ENCODE results near the genes TRAPPC1 and ALOX12B.

DNA sequence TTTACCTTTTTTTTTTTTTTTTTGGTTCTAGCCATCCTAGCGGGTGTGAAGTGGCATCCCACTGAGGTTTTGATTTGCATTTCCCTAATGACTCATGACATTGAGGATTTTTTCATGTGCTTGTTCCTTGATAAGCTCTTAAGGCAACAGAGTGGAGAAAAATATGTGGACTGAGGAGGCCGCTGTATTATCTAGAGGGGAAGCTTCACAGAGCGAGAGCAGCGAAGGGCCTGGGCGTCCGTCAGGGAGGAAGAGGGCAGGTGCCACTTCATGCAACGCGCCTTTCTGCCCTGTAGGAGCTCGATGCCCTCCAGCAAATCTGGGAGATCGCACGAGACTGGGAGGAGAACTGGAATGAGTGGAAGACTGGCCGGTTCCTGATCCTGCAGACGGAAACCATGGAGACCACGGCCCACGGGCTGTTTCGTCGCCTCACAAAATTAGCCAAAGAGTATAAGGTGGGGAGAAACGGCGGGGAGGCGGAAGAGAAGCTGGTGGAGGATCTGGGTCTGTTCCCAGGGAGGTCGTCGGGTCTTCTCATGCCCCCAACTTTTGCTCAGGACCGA, 50.1 kb downstream of the DNAH2 start:
- PRO-cap = no peak
- RAMPAGE, long total RNA, 5 experiments = no peak in any of the 5 experiments
- RRBS = no CpG with 5 or more reads among the region's 23 CpGs

DNA sequence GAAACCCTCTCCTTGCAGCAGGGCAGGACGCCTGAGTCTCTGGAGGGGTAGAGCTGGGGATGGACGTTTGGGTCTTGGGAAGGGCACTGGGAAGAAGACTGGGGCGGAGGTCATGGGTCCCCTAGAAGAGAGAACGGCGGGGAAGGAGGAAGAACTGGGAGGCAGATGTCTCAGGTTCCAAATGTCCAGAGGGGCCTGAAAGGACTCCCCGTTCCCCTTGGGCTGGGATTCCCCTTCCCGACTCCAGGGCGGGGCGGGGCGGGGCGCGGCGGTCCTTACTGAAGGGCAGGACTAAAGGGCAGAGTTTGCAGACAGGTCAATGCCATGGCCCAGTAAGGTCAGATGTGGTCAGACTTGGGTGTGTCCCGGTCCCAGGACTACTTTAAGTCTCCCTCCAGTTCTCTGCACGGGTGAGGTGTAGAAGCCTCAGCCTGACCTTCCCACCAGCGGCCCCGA, 396 bp downstream of the KDM6B start:
- PRO-cap = bidirectional peak, plus-strand start at position 310 of the sequence, minus-strand start at position 182 of the sequence
- RAMPAGE, long total RNA, 5 experiments = no peak in any of the 5 experiments
- RRBS = no CpG with 5 or more reads among the region's 17 CpGs

DNA sequence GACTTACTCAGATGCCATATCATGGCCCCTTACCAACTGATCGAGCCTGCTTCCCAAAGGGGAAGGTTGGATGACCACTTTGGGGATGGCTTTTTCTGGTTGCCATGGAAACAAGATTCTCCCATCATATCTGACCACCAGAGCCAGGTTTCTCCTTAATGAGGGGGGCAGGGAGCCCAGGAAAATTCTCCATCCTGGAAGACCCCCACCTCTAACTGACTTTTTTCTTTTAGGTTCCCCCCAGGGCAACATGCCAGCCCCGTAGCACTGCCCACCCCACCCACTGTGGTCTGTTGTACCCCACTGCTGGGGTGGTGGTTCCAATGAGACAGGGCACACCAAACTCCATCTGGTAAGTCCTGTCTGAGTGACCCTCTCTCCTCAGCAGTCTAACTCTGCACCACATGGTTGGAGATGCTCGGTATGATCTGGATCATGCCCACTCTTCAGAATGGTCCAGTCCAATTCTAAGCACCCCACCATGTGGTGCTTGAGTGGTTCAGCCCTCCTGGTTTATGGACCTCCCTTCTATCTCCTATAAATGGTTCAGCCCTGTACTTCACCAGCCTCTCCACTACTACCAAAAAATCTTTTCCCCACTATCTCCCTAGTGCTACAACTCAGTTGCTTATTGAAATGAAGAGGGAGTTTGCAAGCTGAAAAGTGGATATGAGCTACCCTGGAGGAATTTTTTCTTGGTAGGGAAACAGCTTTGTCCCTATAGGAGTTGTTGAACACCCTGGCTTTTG, 5.8 kb downstream of the KDM6B start:
- PRO-cap = no peak
- RAMPAGE, long total RNA, 5 experiments = no peak in any of the 5 experiments
- RRBS = no CpG with 5 or more reads among the region's 3 CpGs

DNA sequence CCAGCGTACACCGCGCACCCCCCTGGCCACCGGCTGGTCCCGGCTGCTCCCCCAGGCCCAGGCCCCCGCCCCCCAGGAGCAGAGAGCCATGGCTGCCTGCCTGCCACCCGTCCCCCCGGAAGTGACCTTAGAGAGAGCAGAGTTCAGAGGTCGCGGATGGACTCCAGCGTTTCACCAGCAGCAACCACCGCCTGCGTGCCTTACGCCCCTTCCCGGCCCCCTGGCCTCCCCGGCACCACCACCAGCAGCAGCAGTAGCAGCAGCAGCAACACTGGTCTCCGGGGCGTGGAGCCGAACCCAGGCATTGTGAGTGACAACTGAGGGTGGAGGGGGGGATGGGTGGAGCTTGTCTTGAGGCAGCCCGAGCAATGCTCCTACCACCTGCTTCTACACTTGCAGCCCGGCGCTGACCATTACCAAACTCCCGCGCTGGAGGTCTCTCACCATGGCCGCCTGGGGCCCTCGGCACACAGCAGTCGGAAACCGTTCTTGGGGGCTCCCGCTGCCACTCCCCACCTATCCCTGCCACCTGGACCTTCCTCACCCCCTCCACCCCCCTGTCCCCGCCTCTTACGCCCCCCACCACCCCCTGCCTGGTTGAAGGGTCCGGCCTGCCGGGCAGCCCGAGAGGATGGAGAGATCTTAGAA, 7.6 kb upstream of the TMEM88 start:
- PRO-cap = no peak
- RAMPAGE, long total RNA, 5 experiments = no peak in any of the 5 experiments
- RRBS = 79% methylated on average over 15 of the region's 34 CpGs

DNA sequence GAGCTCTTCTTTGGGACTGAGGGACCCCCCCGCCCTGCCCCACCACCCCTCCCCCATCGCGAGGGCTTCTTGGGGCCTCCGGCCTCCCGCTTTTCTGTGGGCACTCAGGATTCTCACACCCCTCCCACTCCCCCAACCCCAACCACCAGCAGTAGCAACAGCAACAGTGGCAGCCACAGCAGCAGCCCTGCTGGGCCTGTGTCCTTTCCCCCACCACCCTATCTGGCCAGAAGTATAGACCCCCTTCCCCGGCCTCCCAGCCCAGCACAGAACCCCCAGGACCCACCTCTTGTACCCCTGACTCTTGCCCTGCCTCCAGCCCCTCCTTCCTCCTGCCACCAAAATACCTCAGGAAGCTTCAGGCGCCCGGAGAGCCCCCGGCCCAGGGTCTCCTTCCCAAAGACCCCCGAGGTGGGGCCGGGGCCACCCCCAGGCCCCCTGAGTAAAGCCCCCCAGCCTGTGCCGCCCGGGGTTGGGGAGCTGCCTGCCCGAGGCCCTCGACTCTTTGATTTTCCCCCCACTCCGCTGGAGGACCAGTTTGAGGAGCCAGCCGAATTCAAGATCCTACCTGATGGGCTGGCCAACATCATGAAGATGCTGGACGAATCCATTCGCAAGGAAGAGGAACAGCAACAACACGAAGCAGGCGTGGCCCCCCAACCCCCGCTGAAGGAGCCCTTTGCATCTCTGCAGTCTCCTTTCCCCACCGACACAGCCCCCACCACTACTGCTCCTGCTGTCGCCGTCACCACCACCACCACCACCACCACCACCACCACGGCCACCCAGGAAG, 6.9 kb upstream of the TMEM88 start:
- PRO-cap = no peak
- RAMPAGE, long total RNA, 5 experiments = start-site peak on the plus strand in 2 of 5 experiments, centred at positions 473 to 555 of the sequence, 13 to 21 reads per replicate
- RRBS = 87% methylated on average over 7 of the region's 26 CpGs

DNA sequence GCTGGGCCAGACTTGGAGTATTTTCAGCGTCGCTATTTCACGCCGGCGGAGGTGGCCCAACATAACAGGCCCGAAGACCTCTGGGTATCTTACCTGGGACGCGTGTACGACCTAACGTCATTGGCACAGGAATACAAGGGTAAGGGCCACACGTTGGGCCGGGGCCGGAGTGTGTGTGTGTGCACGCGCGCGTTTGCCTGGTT, 254 bp downstream of the CYB5D1 start:
- PRO-cap = no peak
- RAMPAGE, long total RNA, 5 experiments = start-site peak on the plus strand in 1 of 5 experiments, centred at position 107 of the sequence, 17 reads per replicate
- RRBS = 2% methylated on average over 8 of the region's 17 CpGs

- PRO-cap = no peak
- RAMPAGE, long total RNA, 5 experiments = start-site peak on the minus strand in 1 of 5 experiments, at chr17:7877014-7877308 at its widest, 19 reads per replicate
- RRBS = no CpG with 5 or more reads among the region's 2 CpGs
Measured at GRCh38 chr17:7877071-7877538, 11.5 kb upstream of the CHD3 start.

DNA sequence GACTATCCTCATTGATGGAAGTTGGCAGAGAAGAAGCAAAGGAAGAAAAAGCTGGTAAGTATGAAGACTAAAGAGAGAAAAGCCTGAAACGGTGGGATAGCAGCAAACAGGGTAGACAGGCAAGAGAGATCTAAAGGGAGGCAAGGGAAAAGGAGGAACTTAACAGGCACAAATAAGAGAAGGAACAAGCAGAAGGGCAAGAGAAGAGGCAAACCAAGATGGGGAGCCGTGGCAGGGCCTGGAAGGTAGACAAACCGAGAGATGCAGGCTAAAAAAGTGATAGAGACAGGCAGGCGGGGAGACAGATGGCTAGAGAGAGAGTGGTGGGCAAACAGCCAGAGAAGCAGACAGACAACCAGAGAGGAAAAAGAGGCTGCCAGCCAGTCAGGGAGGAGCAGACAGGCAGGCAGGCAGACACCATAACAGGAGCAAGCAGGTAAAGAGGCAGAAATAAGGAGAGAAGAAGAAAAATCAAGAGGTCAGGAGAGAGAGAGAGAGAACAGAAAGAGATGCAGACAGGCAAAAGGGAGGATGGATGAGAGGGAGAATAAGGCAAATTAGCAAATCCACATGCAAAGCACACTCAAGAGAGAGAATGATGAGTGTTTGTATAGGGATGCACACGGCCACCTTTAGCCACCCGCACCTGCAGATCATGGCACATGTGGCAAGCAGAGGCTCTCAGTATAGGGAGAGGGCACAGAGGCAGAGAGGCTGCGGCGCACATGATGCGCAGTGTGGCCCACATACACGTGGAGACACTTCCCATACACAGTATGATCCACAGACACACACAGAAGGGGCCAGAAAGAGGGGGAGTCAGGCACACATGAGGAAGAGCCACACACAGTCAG, 6.8 kb upstream of the CHD3 start:
- PRO-cap = no peak
- RAMPAGE, long total RNA, 5 experiments = no peak in any of the 5 experiments
- RRBS = no CpG with 5 or more reads among the region's 10 CpGs

GRCh38 chr17:7905823-7906457, 10.1 kb downstream of the RNF227 start:
- PRO-cap = no peak
- RAMPAGE, long total RNA, 5 experiments = start-site peak on the plus strand in 4 of 5 experiments, at chr17:7906063-7906136 at its widest, 9 to 9,216 reads per replicate
- RRBS = no CpG with 5 or more reads among the region's 11 CpGs

DNA sequence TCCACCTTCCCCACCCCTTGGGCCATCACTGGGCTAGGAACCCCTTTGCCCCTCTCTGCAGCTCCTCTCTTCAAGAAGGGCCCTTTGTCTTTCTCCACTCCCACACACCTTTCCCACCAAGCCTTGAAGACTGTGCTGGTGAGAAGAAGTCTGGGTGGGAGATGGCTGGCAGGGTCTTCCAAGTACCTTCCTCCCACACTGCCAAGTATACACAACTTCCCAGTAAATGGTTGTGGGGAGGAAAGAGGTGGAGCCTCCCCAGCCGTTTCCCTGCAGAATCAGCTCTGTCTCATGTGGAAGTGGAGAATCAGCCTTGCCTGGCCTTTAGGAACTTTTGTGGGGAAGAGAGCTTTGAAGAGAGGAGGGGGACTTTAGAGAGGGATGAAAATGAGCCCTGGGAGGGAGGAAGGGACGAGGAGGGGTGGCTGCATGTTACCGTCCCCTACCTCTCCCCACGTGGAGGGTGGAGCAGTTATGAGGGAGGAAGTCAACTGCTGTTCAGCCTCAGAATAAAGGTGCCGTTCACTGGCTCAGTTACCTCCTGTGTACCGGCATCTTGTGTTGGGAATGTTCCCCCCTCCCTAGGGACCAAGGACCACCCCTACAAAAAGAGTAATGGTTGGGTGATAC, 4.3 kb downstream of the RNF227 start:
- PRO-cap = no peak
- RAMPAGE, long total RNA, 5 experiments = no peak in any of the 5 experiments
- RRBS = no CpG with 5 or more reads among the region's 6 CpGs

GRCh38 chr17:7931561-7932462, at the start of gene TRAPPC1:
TRAPPC1 (minus strand) TSS chr17:7931946.
- PRO-cap = bidirectional peak, plus-strand start at chr17:7932187, minus-strand start at chr17:7931946
- RAMPAGE, long total RNA, 5 experiments = start-site peak on the plus strand in 3 of 5 experiments, at chr17:7932111-7932248 at its widest, 27 to 143 reads per replicate; start-site peak on the minus strand in 5 of 5 experiments, at chr17:7931912-7931984 at its widest, 26 to 476 reads per replicate
- RRBS = 4% methylated on average over 14 of the region's 60 CpGs

DNA sequence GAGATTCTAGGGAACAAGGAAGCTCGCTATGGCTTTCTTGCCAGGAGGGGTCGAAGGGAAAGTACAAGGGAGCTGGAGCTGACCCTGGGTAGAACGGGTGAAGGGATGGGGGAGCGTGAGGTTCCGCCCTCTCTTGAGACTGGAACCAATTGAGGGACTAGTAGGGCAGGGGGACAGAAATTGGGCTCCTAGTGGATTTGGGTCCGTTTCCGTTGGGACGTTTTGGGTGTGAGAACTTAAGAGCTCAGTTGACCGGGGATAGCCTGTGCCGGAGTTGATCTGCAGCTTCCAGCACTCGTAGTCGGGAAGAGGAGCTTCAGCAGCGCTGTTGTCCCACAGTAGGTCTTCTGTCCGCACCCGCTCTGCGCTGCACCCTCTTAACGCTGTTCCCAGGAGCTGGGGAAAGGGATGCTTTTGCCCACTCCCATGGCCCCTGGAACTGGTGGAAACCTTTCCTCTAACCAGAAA, 491 bp downstream of the CNTROB start:
- PRO-cap = bidirectional peak, plus-strand start at position 338 of the sequence, minus-strand start at position 303 of the sequence
- RAMPAGE, long total RNA, 5 experiments = no peak in any of the 5 experiments
- RRBS = no CpG with 5 or more reads among the region's 17 CpGs

GRCh38 chr17:8073535-8074691, 13.6 kb downstream of the ALOX12B start:
- PRO-cap = no peak
- RAMPAGE, long total RNA, 5 experiments = no peak in any of the 5 experiments
- RRBS = 2% methylated on average over 9 of the region's 30 CpGs

DNA sequence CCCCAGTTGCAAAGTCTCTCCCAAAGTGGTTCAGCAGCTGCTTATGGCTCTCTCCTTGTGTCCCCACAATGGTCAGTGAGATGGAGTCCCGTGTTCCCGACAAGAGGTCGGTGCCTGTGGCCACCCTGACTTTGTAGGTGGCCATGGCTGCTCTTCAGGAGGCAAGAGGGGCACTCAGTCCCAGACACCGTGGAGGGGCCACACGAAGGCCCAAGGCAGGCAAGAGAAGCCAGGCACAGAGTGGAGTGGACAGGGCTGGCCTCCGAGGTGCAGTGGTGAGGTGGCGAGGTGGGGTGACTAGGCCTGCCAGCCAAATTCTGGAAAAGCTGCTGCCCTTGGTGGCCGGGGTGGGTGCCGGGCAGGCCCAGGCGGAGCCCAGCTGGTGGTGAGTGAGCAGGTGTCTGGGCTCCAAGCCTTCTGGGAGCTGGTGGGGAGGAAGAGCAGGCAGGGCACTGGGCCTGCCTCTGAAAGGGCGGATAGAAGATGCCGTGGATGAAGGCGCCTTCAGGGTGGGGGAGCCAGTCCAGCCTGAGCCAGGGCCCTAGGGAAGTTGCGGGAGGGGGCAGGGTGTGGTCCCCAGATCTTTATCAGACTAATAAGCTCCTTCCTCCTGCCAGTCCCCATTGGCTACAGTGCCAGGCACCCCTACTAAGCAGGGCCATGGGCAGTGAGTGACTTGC, at the start of gene ALOX12B:
Gene ALOX12B (minus strand): TSS at position 419 of the 680 bp plus-strand sequence.
- PRO-cap = no peak
- RAMPAGE, long total RNA, 5 experiments = no peak in any of the 5 experiments
- RRBS = no CpG with 5 or more reads among the region's 14 CpGs

DNA sequence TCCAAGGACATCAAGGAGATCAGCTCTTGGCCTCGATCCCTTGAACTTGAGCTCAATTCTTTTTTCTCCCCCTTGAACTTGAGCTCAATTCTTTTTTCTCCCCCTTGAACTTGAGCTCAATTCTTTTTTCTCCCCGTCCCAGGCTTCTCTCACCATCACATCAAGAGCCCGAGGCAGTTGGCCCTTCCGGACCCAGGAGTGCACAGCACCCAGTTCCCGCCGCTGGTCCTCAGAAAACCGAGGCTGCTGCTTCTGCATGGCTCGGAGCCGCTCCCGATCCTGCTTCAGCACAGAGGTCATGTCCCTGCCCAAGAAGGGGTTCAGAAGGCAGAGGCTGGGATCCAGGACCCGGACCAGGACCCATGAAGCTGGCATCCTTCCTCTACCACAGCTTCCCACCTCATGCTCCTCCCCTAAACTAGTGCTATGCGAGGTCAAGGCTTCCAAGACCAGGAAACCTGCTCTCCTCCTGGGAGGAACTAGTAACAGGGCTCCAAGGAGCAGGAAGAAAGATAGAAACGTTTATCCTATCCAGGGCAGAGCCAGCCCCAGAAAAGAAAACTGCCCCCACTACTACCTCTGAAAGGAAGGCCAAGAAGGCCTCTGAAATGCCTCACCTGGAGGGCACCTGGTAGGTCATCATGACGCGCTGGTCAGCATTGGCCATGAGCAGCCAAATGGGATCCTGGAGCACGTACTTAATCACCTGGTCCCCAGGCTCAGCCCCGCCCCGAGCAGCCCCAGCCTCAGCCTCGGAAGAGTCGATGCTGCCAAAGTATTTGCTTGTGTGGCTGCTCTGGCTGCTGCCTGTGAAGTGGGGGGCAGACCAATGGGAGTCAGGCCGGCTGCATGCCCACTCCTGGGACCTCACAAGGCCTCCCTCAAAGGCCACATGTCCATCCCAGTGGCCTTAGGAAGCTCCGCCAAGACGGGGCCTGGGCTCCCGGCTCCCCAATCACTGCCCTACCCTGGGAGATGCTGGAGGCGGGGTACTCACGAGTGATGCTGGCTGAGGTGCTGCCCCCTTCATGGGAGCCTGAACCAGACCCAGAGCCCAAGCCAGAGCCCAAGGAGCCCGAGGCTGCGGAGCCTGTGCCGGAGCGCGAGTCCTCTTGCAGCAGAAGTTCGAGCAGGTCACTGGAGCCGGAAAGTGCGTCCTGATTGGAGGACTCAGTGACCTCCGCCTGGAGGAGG, 10.2 kb downstream of the PER1 start:
- PRO-cap = no peak
- RAMPAGE, long total RNA, 5 experiments = start-site peak on the minus strand in 2 of 5 experiments, centred at positions 179 to 993 of the sequence, 9 to 79 reads per replicate
- RRBS = 96% methylated on average over 8 of the region's 35 CpGs

DNA sequence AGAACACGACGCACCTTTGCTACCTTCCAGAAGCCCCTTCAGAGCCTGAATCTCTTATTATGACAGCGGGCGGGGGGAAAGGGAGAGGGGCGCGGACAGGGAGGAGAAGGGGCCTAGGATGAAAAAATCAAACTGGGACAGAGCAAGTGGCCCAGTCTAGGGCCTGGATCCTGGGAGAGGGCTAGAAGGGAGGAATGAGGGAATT, 2.5 kb upstream of the PER1 start:
- PRO-cap = bidirectional peak, plus-strand start at position 154 of the sequence, minus-strand start at position 109 of the sequence
- RAMPAGE, long total RNA, 5 experiments = no peak in any of the 5 experiments
- RRBS = no CpG with 5 or more reads among the region's 6 CpGs

DNA sequence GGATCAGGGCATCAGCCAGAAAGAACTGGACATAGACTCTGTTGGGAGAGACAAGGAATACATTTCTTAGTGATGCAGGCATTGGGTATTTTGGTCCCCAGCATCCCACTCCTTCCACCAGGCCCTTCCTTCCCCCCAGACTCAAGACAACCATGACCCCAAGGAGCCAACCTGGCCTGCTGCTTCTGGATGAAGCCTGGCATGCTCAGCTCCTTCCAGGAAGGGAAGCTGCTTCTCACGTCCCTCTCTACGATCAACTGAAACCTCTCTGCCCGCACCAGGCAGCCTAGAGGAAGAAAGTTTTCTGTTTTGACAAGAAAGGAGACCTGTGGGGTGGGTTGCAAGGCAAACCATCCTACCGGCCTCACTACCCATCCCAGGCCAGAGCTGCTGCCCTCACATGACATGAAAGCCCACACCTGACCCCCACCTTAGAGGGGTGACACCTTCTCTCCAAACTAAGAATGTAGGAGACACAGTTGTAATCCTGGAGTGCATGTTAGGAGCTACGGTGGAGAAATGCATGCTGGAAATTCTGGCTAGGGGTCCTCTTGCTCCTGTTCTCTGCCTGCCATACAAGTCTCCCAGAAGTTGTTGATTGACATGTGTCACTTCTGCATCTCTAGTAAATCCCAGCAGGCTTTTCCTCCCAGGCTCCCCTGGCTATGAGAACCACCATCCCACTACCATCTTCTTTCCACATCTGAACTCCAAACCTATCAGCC, 15.5 kb downstream of the CTC1 start:
- PRO-cap = no peak
- RAMPAGE, long total RNA, 5 experiments = start-site peak on the minus strand in 2 of 5 experiments, centred at positions 233 to 427 of the sequence, 6 to 19 reads per replicate
- RRBS = no CpG with 5 or more reads among the region's 5 CpGs

- PRO-cap = no peak
- RAMPAGE, long total RNA, 5 experiments = no peak in any of the 5 experiments
- RRBS = 54% methylated on average over 5 of the region's 30 CpGs
Measured at GRCh38 chr17:8311121-8311905, 1.3 kb downstream of the ARHGEF15 start.

- PRO-cap = no peak
- RAMPAGE, long total RNA, 5 experiments = no peak in any of the 5 experiments
- RRBS = no CpG with 5 or more reads among the region's 5 CpGs
Measured at GRCh38 chr17:8359694-8360195, 16.8 kb downstream of the KRBA2 start.

DNA sequence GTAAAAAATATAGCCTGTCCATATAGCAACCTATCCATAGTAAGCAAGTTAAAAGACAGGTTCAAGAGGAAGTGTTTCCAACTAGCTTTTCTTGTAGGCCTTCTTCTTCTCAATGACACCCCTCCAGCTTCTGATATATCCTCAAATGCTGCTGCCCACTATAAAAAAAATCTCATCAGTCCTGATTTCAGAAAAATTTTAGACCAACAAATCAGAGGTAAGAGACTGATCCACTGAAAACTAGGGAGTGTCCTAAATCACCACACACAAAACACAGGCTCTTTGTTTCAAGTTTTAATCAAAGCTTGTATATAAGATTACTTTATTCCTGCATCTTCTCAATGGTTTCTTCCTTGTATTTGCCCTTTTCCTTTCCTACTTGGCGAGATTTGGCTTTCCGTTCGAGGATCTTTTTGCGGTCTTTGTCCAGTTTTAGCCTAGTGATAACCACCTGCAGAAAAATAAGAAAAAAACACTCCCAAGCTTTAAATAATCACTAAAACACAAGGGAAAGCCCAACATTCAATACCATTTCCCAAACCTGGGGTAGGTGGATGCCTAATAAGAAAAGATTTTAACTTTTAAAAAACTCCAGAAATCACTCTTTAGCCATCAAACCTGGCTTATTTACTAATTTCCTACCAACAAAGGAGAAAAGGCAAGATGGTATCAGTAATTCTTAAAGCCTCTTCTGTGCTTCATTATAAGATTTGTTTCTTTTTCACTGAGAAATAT, 905 bp upstream of the KRBA2 start:
- PRO-cap = no peak
- RAMPAGE, long total RNA, 5 experiments = no peak in any of the 5 experiments
- RRBS = no CpG with 5 or more reads among the region's 4 CpGs

All from stomach (tissue), 7 donors.